ENCODE measurements around a stretch of chr2.

GRCh38 chr2:5926973-5927212 lies 234.7 kb downstream of the SOX11 start:
- RAMPAGE, total RNA: no peak

DNA sequence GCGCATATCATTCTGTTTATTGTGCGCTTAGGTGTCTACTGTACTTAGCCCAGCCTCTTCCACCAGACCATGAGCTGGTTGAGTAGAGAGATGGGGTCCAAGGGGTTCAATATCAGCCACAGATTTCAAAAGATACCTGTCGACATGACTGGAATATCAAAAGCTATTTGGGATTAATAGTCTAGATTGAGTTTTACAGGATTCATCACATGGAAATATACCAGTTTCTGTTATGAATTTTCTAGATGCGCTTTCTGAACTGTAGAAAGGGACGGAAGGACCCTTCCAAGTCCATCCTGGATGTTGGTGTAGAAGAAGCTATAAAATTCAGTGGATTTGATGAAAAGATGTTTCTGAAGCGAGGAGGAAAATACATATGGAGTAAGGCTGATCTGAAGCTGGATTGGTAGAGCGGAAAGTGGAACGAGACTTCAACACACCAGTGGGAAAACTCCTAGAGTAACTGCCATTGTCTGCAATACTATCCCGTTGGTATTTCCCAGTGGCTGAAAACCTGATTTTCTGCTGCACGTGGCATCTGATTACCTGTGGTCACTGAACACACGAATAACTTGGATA lies 18.0 kb downstream of the RSAD2 start:
- RAMPAGE, total RNA: no peak

DNA sequence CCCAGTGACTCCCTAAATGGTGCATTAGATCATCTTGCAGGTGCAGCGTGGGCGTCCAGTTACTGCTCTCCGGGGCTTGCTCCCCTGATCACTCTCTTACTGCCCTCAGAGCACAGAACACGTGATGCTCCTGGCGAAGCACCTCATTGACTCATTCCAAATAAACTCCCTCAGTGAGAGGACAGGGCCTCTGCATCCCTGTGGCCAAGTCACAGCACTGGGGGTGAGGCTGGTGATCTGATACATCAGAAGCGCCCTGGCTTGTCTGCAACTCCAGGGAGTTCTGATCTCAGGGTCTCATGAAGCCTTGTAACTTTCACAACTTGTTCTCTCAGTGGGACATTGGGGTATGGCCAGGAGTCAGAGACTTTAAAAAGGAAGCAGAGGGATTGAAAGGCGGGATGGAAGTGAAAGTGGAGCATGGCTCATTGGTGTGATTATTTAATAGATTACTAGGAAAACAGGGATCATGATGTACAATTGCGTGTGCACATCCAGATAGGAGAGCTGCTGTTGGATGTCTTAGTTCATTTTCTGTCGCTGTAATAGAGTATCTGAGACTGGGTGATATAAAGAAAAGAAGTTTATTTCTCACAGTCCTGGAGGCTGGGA lies 41.8 kb downstream of the RNF144A start:
- RAMPAGE, total RNA: no peak

GRCh38 chr2:7430340-7430900 lies 513.2 kb downstream of the RNF144A start:
- RAMPAGE, total RNA: no peak

GRCh38 chr2:7563808-7564322 lies 646.7 kb downstream of the RNF144A start:
- RAMPAGE, total RNA: no peak

GRCh38 chr2:7572485-7572967 lies 655.3 kb downstream of the RNF144A start:
- RAMPAGE, total RNA: no peak

DNA sequence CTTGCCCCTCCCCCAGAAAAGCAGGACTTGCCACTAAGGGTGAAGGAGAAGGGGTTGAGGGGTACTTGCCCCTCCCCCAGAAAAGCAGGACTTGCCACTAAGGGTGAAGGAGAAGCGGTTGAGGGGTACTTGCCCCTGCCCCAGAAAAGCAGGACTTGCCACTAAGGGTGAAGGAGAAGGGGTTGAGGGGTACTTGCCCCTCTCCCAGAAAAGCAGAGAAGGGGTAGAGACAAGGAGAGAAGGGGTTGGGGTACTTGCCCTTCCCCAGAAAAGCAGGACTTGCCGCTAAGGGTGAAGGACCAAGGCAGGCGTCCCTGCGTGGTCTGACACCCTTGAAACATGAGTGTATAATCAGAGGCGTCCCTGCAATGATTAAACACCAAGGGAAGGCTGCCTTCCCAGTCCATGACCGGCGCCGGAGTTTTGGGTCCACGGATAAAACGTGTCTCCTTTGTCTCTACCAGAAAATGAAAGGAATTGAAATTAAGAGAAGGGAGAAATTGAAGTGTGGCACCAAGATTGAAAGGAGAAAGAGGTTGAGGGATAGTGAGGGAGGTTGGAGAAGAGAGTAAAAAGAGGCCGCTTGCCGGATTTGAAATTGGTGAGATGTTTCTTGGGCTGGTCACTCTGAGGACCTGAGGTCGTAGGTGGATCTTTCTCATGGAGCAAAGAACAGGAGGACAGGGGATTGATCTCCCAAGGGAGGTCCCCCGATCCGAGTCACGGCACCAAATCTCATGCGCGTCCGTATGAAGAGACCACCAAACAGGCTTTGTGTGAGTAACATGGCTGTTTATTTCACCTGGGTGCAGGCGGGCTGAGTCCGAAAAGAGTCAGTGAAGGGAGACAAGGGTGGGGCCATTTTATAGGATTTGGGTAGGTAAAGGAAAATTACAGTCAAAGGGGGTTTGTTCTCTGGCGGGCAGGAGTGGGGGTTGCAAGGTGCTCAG lies 803.9 kb upstream of the ID2 start:
- RAMPAGE, total RNA: no peak

- RAMPAGE, total RNA: no peak
These were observed 731.7 kb upstream of the ID2 start for GRCh38 chr2:7950041-7950667.

GRCh38 chr2:8122592-8123052 lies 559.2 kb upstream of the ID2 start:
- RAMPAGE, total RNA: no peak

- RAMPAGE, total RNA: no peak
These were observed 556.1 kb upstream of the ID2 start for GRCh38 chr2:8125548-8126451.

- RAMPAGE, total RNA: no peak
These were observed 378.3 kb upstream of the ID2 start for GRCh38 chr2:8303480-8304117.

DNA sequence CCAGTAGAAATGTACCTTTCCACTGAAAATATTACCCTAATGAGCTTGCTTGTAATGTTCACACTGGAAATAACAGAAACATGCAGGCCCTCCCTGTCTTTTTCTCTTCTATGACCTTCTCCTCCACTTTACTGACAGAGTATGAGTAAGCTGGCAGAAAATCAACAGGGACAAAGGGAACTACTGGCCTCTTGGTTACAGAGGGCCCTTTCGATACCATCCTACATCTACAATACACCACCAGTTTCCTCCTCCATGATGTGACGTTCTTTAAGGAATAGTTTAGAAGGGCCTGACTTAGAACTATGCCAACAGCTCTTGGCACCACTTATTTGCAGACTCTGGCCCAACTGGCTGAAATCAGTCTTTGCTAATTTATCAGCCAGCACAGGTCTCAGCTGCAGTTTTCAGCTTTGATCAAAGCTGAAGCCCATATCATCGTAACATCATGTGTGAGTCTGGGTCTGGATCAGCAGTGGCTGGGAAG lies 272.2 kb upstream of the ID2 start:
- RAMPAGE, total RNA: no peak

DNA sequence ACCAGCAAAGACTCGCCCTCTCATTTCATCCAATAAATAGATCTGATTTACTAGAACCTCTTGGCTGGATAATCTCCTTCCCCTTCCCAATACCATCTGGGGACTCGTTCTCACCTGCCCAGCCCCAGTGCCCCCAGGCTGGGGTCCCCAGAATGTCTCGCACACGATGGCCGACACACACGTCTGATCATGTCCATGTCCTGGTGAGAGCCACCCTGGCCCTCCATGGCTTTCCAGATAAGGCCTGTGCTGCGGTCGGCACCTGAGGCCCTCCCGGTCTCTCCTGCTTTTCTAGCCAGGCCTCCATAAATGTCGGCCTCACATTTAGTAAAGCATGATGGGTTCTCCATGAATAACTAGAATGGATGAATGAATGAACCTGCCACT lies 270.2 kb upstream of the ID2 start:
- RAMPAGE, total RNA: no peak

DNA sequence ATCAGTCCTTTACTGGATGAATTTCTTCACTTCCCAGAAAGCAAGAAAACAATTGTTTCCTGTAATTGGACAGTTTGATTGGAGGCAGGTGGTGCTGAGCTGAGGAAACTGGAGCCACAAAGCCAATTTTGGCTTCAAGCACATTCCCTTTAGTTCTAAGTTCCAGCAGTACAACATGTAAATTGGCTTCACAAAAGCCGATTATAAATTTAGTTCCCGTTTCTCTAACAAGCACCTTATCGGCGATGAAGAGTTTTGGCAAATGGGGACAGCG lies 190.6 kb upstream of the ID2 start:
- RAMPAGE, total RNA: no peak

- RAMPAGE, total RNA: no peak
These were observed 53.6 kb upstream of the ID2 start for GRCh38 chr2:8628099-8628789.

GRCh38 chr2:8645052-8645446 lies 36.8 kb upstream of the ID2 start:
- RAMPAGE, total RNA: no peak

DNA sequence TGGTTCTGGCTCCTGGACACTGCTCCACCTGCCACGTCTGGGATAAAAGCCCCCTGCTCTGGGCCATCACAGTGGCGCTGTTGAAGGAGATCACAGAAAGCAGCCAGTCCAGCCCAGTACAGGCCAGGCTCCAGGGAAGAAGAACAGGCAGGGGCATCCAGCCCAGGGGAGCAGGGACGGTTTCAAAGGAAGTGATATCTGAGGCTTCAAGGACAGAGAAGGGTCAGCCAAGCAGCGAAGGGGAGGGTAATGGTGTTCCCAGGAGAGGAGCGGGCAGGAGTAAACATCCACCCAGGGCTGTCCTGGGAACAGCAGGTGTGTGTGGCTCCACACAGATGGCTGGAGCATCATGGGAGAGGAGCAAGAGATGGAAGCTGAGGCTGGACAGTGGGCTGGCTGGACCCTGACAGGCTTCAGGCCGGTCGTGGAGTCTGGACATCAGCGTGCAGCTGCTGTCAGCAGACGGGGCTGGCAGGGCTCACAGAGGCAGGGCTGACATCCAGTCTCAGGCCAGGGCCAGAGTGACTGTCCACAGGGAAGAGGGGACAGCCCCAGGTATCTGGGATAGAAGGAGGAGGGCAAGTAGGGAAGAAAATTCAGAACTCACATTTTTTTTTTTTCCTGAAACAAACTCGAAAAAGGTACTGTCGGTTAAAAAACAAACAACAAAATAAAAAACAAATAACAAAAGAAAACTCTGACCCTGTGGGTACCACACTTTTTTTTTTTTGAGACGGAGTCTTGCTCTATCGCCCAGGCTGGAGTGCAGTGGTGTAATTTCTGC lies 21.7 kb upstream of the ID2 start:
- RAMPAGE, total RNA: no peak

DNA sequence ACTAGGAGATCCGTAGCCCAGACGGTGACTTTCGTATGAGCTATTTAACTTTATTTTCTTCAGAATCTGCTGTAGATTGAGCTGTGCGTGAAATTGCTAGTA lies 571 bp downstream of the ID2 start:
- RAMPAGE, total RNA: no peak

DNA sequence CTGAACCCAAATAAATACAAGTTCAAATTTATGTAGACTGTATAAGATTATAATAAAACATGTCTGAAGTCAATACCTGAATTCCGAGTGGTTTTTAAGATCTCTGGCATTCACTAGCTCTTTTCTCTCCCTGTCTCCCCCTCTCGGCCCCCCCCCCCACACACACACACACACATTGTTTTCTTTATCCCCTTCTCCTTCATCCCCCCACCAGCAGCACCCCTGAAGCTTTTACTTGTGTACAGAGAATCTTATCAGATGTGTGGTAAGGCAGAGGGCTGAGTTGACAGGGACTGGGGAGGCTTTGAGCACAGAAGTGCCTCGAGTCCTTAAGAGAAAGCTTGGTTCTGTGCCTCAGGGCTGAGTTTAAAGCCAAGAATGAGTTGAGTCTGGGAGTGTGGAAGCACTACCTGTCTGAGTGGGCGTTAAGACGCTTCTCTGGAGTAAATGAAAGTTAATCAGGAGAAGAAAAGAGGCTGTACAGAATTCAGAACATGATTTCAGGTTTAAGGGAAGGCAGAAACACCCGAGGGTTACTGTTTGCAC lies 2.6 kb downstream of the ID2 start:
- RAMPAGE, total RNA: no peak

- RAMPAGE, total RNA: no peak
These were observed 59.9 kb upstream of the KIDINS220 start for GRCh38 chr2:8897012-8897956.

Data from foreskin keratinocyte (primary cell).